Endodermal cell (in vitro differentiated cells): ENCODE data around the genes GATAD2B and ATP8B2.

GRCh38 chr1:153608021-153608643 lies 4.8 kb downstream of the S100A16 start:
- PRO-cap: no peak

- PRO-cap: no peak
These were observed 1.1 kb downstream of the S100A13 start for GRCh38 chr1:153626215-153626685.

GRCh38 chr1:153679222-153679775 lies 811 bp downstream of the NPR1 start:
- PRO-cap: no peak

DNA sequence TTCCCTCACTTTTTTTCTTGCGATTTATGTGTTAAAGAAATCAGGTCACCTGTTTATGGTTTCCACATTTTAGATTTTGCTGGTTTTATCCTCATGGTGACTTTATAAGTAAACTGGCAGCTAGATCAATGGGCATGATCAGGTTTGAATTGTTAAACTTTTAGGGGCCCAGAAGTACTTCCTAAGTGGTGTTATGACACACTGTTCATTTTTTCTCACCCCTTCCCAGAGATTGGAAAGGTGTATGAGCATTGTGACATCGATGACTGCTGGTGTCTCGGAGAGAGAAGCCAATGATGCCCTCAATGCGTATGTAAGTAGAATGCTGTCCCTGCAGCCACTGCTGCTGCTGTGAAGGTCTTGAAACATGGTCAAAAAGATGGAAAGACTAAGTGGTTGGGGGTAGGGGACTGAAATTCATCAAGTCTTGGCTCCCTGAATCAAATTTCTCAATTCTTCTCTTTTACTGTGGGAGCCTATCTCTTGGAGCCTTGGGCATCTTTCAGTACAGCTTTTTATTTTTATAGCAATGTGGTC lies 12.6 kb downstream of the INTS3 start:
- PRO-cap: no peak

- PRO-cap: no peak
These were observed 22.9 kb upstream of the SLC27A3 start for GRCh38 chr1:153751795-153753186.

- PRO-cap: bidirectional peak, plus-strand start at chr1:153922667, minus-strand start at chr1:153922796; bidirectional peak, plus-strand start at chr1:153923376, minus-strand start at chr1:153922972
These were observed at the start of gene GATAD2B for GRCh38 chr1:153921996-153923016. Gene GATAD2B, minus strand, starts transcription at chr1:153922972.

- PRO-cap: no peak
These were observed 1.9 kb downstream of the RAB13 start for GRCh38 chr1:153984288-153984650.

DNA sequence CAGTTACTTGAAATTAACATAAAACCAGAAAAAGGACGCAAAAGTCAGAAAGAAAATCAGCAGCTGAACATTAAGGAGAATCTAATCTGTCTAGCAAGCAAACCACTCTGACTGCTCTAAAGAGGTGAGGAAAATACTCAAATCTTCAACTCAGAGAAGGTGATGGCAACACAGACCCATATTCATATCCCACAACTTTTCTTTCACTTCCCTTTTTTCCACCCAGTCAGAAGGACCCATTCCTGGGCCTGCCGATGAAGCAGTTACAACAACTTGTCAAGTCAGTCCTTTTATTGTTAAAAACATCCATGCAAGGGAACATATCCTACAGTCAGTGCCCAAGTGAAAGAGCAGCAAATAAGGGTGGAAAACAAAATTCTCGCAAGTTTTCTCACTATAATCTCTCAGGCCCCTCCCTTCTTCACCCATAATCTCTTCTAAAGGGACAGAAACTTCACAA lies 33.5 kb downstream of the TPM3 start:
- PRO-cap: no peak

DNA sequence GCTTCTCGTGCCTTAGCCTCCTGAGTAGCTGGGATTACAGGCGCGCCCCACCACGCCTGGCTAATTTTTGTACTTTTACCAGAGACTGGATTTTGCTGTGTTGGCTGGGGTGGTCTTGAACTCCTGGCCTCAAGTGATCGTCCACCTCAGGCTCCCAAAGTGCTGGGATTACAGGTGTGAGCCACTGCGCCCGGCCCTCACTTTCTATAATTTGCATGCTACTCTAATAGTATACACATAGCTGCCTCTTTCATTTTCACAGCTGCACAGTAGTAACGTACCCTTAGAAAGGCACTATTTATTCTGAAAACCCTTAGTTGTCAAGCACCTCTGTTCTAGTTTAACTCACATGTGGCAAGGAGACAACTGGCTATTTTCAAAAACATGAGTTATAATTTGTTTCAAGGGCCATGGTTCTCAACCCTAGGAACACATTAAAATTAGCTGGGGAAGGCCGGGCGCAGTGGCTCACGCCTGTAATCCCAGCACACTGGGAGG lies 17.3 kb downstream of the TPM3 start:
- PRO-cap: no peak

DNA sequence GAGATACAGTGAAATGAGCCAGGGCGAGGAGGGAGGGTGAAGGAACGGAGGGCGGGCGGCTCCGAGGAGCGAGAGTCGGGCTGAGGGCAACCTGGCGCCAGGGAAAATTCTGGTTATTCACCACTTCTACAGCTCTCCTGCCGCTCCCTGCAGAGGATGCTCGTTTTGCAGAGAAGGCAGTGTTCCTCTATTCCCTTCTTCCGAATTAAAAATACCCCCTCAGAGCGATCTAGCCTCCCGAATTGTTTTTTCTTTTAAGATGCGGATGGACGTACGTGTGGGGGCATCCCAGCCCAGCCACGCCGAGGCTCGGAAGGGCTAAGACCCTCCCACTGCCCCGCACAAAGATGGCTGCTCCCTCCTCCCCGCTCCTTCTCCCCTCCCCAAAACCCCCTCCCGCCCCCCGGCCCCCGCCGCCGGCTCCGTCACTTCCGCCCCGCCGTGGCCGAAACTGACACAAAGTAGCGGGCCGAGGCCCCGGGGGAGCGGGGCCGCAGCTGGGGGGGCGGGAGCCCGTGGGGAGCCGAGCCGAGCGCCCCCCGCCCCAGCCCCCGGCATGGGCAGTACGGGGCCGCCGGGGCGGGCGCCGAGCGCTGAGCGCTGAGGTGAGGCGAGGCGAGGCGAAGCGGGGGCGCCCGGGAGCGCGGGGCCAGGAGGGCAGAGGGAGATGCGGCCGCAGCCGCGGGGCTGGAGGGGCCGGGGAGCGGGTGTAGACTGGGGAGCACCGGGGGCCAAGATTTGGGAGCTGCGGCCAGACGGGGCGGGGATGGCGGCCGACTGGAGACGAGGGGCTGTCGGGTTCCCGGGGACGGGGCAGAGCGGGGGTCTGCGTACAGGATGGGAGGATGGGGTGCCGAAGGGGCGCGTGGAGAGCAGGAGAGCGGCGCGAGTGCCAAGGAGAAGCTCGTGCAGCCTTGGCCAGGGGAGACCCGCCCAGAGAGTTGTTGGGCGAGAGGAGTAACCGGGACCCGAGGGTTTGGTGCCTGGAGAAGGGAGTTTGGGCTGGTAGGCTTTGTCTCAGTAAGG lies at the start of gene ATP8B2:
Gene ATP8B2, plus strand, starts transcription at position 428 of the 1,026 bp plus-strand sequence.
- PRO-cap: bidirectional peak, plus-strand start at position 457 of the sequence, minus-strand start at position 311 of the sequence

DNA sequence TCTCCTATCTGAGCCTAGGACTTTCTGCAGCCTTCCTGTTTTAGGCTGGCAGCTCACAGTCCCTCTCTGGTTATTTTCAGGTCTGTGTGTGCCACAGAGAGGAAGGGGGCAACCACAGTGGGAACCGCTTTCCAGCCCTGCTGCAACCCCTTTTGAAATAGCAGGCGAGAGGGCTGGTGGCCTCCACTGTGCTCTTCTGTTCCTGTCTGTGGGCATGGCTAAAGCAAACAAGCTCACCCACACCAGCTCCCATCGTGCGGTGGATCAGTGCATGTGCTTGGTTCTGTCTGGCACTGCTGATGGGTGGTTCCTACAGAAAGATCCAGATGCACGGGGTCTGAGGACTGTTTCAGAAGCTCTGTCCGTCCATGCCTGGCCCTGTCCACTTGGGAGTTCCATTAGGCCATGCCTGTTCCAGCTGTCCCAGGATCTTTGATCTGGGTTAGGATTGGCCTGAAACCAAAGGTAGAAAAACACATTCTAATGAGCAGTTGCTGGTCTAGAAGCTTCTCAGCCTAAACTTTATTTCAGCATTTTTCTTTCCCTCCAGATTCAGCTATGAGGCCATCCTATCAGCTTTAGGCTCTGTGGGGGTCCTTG lies 1.5 kb upstream of the IL6R start:
- PRO-cap: no peak

DNA sequence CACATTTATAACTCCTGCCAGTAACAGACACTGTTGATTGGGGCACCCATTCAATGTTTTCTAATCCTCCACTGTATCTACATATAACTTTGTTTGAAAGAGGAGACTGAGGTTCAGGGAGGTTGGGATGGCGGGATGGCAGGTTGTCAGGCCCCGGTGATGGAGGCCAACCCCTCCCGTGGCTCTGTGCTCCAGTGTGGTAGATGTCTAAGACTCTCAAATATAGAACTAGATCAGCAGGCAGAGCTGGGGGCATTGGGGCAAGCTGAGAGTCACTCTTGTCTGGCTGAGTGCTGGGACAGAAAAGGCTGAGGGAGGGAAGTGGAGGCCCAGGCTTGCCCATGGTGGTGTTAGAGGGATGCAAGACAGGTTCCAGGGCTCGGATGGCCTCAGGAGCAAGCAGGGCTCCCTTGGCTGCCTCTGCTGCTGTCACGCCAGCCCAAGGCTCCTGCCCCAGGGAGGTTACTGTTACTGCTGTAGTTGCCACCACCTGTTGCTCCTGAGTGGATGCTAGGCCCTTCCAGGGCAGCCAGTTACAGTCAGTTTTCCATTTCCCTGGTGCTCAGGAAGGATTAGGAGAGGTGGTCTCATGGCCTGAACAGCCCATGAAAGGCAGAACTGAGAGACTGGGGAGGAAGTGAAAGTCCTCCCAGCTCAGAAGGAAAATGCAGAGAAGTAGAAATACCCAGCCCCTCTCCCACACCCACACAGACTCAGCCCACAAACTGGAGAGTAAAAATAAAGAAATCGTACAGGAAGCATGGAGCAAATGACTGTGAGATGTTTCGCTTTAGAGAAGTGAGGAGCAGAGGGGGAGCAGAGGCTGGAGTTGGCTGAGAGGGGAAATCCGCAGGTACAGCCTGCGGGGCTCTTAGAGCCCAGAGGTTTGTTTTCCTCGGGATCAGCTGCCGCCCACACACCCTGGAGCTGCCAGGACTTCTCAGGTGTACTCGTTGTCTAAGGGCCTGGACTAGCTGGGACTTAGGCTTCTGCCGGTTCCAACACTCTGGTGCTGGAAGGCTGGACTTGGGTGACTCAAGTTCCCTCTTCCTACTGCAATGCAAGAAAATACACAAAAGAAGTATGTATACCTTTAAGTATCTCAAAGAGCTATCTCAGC lies 2.1 kb downstream of the IL6R start:
- PRO-cap: no peak

DNA sequence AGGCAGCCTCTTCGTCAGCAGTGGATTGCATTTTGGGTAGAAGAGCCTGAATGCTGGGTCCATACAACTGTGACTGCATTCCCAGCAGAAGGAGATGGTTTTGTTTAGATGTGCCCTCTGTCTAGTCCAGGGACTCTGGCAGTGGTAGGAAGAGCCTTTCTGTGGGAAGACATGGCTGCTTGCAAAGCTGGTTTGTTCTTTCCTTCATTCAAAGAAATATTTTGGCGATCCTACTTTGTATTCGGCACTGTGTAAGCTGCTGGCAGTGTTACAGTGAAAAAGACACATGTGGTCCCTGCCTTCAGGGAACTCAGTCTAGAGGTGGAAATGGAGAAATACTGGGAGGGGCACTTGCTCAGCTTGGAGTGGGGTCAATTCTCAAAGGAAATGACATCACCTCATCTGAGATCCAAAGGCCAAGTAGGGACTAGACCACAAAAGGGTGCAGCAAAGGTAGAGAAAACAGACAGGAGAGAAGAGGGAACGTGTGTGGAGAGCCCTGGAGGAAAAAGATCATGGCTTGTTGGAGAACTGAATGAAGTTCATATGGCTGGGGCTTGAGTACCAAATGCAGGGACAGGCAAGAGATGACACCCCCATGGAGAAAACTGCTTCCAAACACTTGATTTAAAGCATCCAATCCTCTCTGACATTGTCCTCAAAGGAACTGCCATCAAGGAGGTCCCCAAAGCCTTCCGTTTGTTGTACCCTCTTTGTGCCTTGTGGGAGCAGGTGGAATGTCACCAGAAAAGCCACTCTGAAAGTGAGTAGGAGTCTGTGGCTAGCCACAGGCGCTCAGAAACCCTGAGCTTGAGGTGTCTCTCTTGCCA lies 48.4 kb upstream of the TDRD10 start:
- PRO-cap: no peak

- PRO-cap: no peak
These were observed 938 bp upstream of the UBE2Q1 start for GRCh38 chr1:154559168-154560032.

GRCh38 chr1:154596769-154597461 lies 11.1 kb downstream of the ADAR start:
- PRO-cap: no peak

GRCh38 chr1:154601767-154602799 lies 5.9 kb downstream of the ADAR start:
- PRO-cap: no peak

GRCh38 chr1:154946084-154946937 lies 9.6 kb downstream of the PBXIP1 start:
- PRO-cap: no peak

DNA sequence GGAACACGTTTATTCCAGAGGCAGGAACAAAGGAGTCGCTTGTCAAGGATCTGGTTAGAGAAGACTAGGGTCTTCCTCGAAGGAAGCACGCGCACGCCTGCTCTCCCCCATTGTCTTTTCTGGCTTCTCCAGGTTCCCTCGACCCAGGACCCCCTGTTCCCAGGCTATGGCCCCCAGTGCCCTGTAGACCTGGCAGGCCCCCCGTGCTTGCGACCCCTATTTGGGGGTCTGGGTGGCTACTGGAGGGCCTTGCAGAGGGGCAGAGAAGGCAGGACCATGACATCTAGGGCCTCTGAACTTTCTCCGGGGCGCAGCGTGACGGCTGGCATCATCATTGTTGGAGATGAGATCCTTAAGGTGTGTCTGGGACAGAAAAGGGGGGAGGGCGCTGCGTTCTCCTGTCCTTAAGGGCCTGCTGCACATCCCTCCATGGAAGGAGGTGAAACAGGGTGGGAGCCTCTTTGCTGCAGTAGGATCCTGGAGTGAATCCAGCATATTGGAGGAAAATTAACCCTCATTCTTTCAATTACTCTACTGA lies 635 bp downstream of the FLAD1 start:
- PRO-cap: no peak

DNA sequence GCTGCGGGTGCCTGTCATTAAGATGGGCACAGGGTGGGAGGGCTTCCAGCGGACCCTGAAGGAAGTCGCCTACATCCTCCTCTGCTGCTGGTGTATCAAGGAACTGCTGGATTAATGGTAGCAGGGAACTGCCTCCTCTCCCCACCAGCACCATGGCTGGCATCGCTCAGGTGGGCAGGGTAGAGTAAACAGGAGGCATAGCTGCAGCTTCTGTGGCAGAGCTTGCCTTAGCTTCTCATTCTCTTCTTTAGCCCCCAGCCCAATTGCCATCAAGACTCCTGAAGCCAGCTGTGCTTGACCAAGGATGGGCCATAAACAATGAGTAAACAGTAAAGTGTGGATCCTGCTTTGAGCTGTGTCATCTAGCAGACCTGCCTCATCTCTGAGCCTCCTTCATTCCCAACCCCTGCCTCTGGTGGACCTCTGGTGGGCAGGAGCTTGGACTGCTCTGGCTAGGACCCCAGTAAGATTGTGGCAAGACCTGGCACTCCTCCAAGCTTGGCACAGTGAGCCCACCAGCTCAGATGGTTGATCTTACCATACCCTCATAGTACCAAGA lies 372 bp downstream of the LENEP start:
- PRO-cap: no peak

- PRO-cap: no peak
These were observed 3.6 kb upstream of the ZBTB7B start for GRCh38 chr1:154998913-154999584.